ENCODE measurements around a stretch of chr1.

DNA sequence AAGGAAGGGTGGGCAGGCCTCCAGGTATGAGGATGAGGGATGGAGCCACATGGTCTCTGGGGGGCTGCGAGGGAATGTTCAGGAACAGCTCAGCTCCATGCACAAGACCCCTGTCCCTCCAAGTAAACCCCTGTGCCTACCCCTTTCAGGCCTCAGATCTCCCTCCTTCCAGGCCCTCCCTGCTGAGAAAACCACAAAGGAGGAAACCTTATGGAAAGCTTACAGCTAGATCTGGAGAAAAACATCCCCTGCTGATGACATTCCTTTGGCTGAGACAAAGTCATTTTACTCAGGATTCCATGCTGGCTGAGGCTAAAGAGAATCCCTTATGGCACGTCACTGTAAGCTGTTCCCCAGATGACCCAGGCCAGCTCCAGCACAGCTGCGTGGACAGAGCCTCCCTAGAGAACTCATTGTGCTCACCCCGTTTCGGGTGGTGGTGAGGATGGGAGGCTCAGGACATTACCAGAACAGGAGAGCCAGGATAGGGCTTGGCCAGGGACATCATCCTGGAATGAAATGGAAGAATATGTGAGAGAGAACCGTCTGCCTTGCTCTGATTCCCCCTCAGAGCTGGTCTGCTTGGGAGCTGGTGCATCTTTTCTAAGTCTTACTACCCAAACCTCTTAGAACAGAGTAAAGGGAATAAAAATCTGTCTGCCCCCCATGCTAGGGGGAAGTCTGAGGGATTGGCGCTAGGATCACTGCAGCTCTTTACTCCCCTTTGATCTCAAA lies 91.2 kb upstream of the IPO9 start:
- PRO-cap: no peak

DNA sequence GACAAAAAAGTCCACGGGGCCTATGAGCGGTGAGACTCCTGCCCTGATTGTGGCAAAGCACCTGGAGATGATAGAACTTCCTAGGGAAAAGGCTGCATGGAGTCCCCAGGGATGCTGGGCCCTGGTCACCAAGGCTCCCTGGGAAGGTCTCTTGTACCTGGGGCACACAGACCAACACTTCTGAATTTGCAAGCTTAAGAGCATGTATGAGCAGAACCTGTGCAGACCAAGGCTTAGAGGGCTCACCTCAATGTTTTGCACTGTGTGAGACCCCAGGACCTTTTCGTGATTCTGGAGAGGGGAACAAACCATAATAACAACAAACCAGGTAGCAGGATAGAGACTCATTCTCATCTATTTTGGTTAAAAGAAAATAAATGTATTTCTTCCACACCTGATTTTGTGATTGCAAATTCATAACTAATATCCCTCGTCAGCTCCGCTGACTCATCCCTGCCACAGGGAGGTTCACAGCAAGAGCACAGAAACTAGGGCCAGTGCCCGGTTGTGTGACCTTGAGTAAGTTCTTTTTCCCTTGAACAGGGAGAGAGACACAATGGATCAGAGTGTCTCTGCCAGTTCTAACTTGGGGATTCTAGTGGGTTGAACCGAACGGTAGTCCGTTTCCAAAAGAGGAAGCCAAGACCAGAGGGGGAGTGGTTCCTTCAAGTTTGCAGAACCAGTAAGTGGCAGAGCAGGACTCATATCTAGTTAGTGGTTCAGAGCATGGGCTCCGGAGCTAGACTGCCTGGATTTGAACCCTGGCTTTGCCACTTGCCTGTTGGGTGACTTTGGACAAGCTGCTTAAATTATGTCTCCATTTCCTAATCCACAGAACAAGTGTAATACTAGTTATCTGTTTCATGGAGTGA lies 5.1 kb upstream of the SHISA4 start:
- PRO-cap: no peak

DNA sequence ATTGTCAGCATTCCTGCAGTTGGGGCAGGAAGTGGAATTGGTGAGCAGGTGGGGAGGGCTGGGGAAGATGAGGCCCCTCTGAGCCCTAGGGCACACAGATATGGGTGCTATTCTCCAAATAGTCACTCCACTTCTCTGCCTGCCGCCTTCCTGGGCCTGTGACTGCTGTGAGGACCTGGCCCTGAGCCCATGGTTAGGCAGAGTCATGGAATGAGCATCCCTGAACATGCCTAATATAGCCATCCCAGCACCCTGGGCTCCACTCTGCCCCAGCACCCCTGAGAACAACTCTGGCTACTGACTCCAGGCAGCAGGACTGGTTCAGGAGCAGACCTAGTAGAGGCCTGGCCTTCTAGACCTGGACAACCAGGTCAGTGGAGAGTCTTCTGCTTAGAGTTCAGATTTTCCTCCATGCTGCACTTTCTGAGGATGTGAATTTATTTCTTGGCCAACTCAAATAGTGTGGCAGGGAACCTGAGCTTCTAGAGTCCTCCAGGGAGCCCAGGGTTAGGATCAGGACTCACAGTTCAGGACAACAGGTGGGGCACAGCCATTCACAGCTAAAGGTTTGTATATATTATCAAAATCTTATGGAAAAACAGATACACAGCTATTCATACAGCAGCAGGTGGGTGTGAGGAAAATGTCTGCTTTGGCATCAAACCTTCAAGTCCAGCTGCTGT lies 8.5 kb downstream of the SHISA4 start:
- PRO-cap: no peak

- PRO-cap: no peak
Observed at GRCh38 chr1:201902091-201902578, 13.4 kb downstream of the SHISA4 start.

- PRO-cap: no peak
Observed at GRCh38 chr1:201917332-201918246, 28.8 kb downstream of the LMOD1 start.

- PRO-cap: no peak
Observed at GRCh38 chr1:201961878-201962161, 6.5 kb downstream of the TIMM17A start.

DNA sequence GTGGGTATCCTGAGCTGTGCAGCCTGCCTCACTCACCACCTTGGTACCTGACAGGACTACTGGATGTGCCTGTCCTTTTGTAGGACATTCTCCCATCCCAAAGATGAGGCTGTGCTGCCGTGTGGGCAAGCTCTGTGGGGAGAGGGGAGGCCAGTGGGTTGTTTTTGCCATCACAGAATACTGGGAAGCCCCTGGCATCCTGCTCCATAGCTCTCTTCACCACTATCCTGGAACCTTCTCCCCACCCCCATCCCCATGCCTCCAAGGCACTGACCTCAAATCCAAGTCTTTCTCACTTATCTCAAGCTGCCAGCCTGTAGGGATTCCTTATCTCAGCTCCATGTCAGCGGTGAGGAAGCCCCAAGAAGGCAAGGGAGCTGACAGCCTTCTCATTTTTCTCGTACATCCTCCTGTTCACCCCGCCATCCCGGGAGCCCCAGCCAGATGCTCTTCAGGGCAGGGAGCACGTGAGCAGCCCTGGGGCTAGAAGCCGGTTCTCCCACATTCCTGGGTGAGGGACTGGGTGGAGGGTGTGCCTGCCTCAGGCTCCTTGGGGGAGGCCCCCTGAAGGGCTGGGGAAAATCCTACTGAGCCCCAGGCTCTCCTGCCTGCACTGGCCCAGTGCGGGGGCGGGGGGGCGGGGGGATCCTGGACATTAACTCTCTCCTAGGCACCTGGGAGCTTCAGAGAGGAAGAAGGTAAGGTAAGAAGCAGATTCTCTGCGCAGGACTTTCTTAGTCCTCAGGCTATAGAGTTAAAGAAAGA lies 2.4 kb upstream of the ELF3 start:
- PRO-cap: no peak

DNA sequence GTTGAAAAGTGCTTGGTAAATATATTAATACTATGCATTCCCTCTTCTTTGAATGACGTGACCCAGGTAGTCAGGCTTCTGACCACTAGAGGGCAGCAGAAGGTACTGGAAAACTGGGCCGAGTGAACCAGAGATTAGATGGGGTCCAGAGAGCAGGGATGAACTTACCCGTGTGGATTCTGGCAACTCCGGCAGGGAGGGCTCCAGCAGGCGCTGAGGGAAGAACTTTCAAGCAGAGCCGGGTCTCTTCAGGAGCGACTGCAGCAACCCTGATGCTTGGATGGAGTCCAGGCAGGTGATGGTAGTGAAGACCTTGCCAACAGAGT lies 792 bp upstream of the ELF3 start:
- PRO-cap: no peak

GRCh38 chr1:202017695-202018359 lies 7.4 kb downstream of the ELF3 start:
- PRO-cap: no peak

- PRO-cap: no peak
Observed at GRCh38 chr1:202130122-202130296, 7.3 kb downstream of the GPR37L1 start.

DNA sequence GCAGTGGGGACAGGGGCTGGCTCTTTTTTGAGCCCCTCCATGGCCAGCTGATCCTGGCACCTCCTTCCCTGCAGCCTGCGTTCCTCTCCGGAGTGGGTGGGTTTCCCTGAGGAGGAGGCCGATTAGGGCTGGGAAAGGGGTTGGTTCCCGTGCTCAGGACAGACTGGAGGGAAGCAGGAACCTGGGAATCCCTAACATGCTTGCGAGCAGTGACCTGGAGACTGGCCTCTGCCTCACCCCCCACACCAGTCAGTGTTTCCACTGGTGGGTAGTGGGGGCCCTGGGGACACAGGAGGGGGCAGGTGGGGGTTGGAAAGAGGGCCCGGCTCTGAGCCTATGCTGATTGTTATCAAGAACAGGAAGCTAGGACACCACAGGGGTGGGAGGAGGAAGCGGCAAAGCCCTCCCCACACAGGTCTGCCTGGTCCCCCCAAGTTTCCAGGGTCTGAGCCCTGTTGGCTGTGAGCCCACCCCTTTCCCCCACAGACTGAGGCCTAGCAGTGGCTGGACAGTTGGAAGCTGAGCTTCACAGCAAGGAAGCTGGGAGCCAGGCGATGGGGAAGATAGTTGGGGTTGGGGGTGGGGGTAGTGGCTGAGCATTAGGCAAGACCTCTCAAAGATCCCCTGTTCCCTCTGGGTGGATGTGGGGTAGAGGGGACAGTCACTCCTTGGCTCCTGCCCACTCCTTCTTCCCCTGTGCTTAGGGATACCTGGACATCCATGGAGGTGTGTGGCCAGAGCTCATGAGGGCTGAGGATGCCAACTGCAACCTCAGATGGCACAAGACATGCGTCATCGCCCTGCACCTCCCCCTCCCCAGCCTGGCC lies 1.7 kb upstream of the PTPN7 start:
- PRO-cap: no peak

DNA sequence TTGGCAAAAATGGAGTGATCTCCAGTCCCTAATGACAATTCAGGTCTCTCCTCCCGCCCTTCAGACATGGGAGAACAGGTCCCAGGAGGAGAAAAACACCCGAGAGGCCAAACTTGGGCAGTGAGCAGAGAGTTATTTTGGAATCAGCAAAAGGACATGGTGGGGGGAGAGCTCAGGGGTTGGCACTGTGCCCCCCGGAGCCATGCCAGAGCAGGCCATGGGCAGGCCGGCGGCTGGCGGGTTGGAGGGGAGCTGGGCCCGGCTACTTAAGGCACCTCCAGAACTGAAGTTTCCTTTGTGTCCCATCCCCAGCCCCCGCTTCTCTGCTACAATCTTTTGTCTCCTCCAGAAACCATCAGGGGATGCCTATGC lies 7.1 kb downstream of the LGR6 start:
- PRO-cap: no peak

- PRO-cap: no peak
Observed at GRCh38 chr1:202235769-202236858, 42.5 kb downstream of the LGR6 start.

DNA sequence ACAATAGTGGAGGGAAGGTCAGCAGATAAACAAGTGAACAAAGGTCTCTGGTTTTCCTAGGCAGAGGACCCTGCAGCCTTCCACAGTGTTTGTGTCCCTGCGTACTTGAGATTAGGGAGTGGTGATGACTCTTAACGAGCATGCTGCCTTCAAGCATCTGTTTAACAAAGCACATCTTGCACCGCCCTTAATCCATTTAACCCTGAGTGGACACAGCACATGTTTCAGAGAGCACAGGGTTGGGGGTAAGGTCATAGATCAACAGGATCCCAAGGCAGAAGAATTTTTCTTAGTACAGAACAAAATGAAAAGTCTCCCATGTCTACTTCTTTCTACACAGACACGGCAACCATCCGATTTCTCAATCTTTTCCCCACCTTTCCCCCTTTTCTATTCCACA lies 102.7 kb downstream of the PPP1R12B start:
- PRO-cap: no peak

GRCh38 chr1:202507489-202507977 lies 159.0 kb downstream of the PPP1R12B start:
- PRO-cap: no peak

- PRO-cap: no peak
Observed at GRCh38 chr1:202538863-202539112, 171.5 kb downstream of the SYT2 start.

GRCh38 chr1:202581072-202581960 lies 128.9 kb downstream of the SYT2 start:
- PRO-cap: no peak

- PRO-cap: no peak
Observed at GRCh38 chr1:202590726-202591462, 119.4 kb downstream of the SYT2 start.

DNA sequence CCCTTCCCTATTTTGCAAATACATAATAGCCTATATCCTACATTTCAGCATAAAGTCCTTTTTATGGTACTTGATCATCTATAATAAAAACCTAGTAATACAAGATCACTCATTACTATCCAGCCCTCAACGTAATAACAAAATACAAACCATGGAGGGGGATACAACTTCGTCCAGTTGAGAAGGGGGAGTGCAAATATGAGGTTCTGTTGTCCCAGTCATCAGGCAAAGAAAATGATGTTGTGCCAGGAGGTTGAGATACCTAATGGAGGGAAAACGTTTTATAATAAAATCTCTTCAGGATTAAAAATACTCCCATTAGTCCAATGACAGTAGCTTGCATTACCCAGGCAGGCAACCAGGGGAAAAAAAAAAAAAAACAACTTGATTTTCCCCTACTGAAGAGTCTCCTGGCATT lies 21.4 kb upstream of the SYT2 start:
- PRO-cap: no peak

GRCh38 chr1:202762036-202762642 lies 46.1 kb downstream of the KDM5B start:
- PRO-cap: no peak